Glomerular endothelial cell (primary cell): ENCODE data around the genes CRYBB3 and GRK3.

- RAMPAGE, long total RNA = no peak
These were observed 1.5 kb upstream of the UPB1 start for GRCh38 chr22:24493550-24494029.

DNA sequence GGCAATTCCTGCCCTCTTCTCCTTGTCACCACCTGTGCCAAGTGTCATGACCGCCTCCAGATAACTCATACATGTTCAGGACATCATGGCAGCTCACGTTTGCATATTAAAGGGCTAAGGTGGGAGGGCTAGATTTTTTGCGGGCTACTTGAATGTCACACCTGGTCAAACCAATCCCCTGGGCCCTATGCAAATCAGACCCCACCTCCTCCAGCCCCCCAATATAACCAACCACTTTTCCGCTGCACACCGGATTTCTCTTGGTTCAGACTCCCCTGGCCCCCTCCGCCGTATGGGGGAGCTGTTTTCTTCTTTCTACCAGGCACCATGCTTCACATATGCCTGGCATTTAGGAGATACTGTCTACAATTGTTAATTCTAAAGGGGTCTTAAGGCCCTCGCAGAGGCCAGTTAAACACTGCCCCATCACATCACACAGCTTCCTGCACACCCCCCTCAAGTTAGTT lies 12.6 kb downstream of the UPB1 start:
- RAMPAGE, long total RNA = no peak

DNA sequence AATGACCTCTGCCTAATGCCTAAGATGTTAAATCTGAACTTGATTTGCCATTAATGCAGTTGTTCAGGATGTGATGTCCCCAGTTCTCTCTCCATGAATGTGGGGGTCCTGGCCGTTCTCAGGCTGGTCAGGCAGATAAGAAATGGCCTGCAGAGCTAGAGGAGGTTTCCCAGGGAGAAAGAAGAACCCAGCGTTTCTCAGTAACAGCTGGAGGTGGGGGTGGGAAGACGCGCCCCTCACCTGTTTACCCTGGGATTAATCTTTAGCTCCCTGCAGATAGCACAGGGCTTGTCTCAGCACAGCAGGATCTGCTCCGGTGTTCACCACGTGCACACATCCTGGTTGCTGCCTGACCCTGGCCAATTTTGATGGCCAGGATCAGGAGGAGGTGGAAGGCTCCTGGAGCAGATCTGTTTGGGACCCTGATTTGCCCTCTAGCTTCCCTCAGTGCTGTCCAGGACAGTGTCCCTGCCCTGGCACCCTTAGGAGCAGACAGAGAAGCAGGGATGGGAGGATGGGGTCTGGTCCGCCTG lies 19.0 kb downstream of the UPB1 start:
- RAMPAGE, long total RNA = no peak

DNA sequence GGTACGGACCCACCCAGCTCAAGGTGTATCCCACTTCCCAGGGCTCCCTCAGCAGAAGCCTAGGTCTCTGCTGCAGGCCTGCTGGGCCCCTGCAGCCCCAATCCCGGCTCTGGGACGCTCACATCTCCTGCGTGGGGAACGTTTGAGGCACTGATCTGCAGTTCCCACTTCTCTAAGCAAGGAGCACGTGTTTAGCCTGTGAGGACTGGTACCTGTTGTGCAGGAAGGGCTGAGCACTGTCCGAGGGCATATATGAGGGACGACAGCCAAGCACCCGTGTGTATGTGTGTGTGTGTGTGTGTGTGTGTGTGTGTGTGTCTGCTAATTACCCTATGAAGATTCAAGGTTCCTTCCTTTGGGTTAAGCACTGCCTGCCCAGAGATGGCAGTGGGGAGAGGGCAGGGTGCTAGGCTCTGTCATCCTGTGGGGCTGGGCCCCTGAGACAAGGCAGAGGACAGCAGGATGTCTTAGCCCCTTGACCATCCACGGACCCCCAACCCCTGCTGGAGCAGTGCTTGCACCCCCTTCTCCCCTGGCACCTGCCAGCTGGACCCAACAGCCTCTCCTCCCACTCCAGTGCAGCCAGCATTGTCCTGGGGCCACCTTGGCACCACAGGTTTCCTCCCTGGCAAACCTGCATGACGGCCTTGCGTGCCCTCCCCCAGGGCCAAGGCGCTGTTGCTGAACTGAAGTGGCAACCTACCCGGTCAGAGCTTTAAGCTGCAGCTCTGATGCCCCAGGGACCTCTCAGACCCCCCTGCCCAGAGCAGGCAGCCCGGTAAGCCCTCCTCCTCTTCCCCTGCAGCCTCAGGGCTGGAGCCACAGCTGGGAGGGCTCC lies 1.5 kb upstream of the LRRC75B start:
- RAMPAGE, long total RNA = no peak

DNA sequence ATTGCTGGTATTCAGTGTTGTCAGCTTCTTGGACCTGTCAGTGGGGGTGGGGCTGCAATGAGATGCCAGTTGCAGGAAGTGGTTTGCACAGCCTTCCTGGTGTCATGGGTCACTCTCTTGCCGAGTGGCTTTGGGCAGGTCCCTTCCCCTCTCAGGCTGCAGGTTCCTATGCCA lies 1.8 kb upstream of the GGT1 start:
- RAMPAGE, long total RNA = no peak

GRCh38 chr22:24819748-24820702 lies 14.0 kb downstream of the SGSM1 start:
- RAMPAGE, long total RNA = no peak

GRCh38 chr22:24894219-24894972 lies 52.1 kb downstream of the LHFPL7 start:
- RAMPAGE, long total RNA = no peak

DNA sequence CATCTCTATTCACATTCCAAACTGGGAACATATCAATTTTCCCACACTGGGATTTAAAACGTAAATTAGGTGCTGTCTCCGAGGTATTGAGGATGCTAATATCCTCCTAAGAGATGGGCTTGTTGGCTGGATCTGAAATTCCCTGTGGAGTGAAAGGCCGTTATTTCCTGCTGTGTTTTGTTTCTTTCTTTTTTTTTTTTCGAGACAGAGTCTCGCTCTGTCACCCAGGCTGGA lies 32.6 kb downstream of the KIAA1671 start:
- RAMPAGE, long total RNA = no peak

GRCh38 chr22:25027383-25028014 lies 75.0 kb downstream of the KIAA1671 start:
- RAMPAGE, long total RNA = no peak

DNA sequence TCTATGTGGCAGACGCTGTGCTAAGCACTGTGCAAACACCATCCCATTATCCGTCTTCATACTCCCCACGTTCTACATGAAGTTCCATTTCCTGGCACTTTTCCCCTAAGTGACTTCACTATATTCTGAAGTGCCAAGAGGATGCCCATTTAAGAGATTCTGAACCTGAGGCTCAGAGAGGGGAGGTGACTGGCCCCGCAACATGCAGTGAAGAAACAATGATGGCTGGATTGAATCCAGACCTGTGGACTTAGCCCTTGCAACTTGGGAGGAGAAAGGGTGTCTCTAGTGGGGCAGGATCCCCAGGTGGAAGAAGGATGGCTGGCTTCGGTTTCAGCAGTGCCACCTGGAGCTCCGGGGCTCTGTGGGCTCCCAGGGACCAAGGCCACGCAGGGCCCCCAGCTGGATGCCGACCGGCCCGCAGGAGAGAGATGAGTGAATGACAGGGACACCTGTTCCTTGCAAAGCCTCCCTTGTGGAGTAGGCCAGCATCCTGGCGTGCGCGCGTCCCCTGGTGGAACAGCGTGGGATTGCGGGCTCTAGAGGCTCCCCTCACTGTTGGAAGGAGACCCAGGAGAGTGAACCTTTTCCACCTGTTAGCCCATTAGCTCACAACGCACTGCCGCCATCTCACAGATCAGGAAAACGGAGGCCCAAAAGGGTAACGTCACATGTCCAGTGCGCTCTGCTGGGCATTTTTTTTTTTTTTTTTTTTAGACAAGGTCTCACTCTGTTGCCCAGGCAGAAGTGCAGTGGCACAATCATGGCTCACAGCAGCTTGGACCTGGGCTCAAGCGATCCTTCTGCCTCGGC lies 104.6 kb downstream of the KIAA1671 start:
- RAMPAGE, long total RNA = no peak

DNA sequence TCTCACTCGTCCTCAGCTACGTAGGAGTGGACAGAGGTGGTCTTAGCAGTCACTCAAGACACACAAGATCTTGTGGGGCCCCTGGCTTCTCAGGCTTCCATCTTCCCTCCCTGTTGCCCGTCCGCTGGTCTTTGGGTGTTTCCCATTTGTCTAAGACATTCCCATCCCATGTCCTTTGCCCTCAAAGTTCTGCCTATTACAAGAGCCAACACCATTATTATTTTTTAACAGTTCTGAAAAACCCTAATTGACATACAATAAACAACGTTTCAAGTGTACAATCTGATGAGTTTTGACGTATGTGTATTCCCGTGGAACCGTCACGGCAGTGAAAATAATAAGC lies 103.3 kb upstream of the CRYBB3 start:
- RAMPAGE, long total RNA = no peak

- RAMPAGE, long total RNA = no peak
These were observed at the start of gene CRYBB3 for GRCh38 chr22:25199601-25200309. CRYBB3 (plus strand) TSS chr22:25199858.

- RAMPAGE, long total RNA = no peak
These were observed 130.5 kb downstream of the CRYBB2 start for GRCh38 chr22:25349880-25350426.

GRCh38 chr22:25539238-25539694 lies 25.2 kb upstream of the GRK3 start:
- RAMPAGE, long total RNA = no peak

DNA sequence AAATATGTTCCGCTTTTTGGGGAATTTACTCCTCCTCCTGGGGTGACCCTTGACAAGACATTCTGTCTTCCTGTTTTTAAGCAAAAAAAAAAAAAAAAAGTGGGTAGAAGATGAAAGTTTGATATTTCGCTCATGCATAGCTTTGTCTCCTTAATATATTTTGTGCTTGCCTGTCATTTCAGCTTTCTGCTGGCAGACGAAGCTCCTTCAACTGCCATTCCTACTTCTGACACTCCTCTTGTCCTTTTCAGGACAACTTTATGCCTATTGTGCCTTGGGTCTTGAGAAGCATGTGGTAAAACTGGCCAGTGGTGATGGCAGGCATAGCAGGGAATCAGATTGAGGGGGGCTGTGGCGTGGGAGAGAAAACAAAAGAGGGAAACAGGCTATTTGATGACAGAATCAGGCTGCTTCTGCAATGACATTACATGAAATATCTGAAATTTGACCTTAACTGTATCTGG lies 1.3 kb upstream of the GRK3 start:
- RAMPAGE, long total RNA = no peak

DNA sequence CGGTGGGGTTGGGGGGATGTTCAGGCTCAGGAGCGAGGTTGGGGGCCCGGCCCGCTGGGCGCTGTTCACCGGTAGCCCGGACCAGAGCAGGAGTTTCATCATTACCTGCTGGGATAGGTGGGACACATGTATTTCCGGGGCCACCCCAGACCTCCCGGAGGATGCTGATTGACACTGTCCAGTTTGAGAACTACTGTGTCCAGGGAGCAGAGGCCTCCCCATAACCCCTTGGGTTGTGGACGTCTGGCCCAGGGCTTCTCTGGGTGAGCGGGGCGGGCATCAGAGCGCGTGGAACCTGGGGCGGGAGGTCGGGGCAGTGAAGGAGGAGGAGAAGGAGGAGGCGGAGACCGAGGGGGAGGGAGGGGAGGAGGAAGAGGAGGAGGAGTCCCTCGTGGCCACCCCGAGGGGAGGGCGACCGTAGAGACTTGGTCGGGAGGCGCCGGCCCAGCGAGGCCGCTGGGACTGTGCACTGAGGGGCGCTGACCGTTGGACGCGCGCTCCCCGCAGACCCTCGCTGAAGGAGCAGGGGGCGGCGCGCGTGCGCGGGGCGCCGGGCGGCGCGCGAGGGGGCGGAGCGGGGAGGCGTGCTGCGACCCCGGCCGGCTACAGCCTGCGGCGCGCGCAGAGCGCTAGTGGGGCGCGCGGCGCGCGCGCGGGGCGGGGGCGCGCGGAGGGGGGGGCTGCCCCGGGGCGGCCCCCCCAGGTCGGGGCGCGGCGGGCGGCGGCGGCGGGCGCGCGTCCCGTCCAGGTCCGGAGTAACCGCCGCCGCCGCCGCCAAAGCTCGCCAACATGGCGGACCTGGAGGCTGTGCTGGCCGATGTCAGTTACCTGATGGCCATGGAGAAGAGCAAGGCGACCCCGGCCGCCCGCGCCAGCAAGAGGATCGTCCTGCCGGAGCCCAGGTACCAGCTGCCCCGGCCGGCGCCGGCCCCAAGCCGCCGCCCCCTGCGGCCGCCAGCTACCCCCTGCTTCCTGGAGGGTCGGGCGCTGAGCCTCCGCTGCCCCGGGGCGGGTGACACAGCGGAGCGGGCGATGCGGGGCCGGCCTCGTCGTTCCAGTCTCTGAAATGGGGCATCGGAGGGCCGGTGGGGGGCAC lies at the start of gene GRK3:
Gene GRK3 (plus strand): TSS at position 424 of the 1,096 bp plus-strand sequence.
- RAMPAGE, long total RNA = no peak

GRCh38 chr22:25615776-25616357 lies 51.4 kb downstream of the GRK3 start:
- RAMPAGE, long total RNA = no peak

DNA sequence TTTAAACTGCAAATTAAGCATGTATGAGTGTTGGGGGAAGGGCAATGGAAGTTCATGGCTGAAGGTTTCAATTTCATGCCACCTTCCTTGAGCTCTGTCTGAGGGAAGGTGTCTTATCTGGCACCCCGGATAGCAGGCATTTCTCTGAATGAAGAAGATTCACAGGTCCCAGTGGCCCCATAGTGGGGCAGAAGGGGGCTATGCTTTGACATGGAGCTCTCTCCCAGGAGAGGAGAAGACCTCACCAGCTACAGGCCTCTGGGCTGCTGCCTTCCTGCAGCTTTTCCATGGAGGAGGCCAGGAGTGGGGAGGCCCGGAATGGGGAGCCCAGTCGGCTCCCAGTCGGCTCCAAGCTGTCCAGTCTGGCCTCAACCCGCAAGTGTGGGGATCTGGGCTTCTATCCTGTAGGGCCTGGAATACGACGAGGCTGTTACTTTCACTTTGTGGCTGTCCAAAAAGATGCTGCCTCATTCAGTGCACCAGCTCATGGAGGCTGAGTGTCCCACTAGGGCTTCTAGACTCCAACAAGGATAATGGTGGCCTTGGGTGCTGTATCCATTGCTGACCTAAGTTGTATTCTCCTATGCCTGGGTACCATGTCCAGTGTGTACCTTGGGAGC lies 896 bp downstream of the MYO18B start:
- RAMPAGE, long total RNA = no peak

DNA sequence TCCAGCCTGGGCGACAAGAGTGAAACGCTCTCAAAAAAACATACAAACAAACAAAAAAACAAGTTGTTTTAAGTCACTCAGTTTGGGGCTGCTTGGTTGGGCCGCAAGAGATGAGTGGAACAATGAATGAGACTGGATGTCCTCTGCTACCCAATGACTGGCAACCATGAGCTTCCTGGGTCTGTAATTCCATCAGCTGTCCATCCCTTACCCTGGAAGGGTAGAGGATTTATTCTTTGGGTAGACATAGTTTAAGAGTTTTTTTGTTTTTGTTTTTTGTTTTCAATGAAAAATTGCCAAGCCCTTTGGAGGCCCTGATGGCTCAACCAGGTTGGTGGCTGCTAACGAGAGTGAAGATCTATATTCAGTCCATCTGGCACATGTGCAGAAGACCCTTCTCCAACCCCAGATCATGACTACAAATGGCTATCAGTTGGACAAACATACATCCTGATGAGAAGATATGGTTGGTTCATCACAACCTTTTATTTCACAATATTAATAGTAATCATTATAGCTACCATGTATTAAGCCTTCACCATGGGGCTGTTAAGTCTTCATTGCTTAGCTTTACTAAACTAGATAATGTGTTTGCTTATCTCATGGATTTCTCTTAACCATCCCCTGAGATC lies 9.4 kb upstream of the TFIP11 start:
- RAMPAGE, long total RNA = no peak

- RAMPAGE, long total RNA = no peak
These were observed 25.7 kb downstream of the TPST2 start for GRCh38 chr22:26564164-26564697.